ENCODE measurements around a stretch of chr12.

- PRO-cap = unidirectional peak, minus-strand start at chr12:113359641
These were observed 1.1 kb downstream of the PLBD2 start for GRCh38 chr12:113359394-113359975.

GRCh38 chr12:113397530-113397978 is 6.1 kb downstream of the SDS start:
- PRO-cap = no peak

GRCh38 chr12:113413424-113413973 is 8.7 kb upstream of the SDSL start:
- PRO-cap = no peak

- PRO-cap = unidirectional peak, plus-strand start at chr12:113416554
These were observed 5.8 kb upstream of the SDSL start for GRCh38 chr12:113416444-113416618.

DNA sequence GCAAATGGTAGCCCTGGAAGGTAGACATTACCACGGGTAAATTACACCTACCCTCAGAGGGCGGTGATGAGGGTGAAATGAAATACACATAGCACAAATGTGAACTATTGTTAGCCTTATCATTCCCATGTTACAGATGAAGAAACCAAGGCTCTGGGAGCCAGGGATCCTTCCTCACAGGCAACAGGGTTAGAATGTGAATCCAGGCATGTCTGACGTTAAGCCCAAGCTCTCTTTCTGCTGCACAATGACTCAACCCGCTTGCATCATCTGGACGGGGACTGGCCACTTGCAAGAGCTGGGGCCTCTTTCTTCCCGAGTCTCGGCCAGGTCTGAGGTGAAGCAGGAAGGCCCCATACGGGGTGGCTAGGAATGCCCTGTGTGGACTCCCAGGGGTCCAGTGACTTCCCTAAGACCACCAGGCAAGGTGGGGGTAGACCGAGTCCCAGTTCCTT is 105.2 kb downstream of the RBM19 start:
- PRO-cap = no peak

DNA sequence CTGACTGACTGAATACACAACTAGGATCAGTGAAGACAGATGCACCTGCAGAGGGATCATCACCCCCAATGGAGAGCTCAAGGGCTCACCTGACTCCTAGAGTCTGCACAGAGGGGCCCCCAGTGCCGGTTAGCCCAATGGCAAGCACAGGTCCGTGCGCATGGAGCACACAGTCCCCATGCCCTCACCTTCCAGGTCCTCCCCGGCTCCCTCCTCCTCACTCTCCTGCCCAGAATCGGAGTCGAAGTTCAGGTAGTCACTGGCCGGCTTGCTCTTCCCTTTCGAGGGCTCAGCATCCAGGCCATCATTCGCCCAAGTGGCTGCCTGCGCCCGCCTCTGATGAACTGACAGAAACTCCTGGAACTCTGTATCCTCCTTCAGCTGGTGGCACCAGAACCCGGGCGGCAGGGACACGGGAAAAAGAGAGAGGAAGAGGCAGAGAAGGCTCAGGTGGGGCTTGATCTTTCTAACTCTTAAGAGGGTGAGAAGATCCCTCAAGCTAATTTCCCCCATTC is 7.0 kb downstream of the RBM19 start:
- PRO-cap = no peak

DNA sequence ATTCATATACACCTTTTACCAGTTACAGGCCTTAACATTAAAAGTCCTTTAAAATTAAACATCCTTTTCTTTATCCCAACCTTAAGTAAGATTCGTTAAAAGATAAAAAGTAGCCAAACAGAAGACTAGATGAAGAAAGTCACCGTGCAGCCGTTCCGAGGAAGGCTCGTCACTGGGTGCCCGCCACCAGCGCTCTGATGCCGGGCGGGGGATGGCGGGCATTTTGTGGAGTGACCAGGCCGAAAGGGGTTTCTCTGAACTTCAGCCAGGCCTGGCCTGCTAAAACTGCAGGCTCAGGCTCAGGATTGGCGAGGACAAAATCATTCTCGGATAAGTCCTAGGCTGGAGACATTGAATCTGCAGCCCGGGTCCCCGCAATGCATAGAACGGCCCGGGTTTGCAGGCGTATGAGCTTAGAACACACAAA is 1.4 kb downstream of the TBX5 start:
- PRO-cap = no peak

- PRO-cap = bidirectional peak, plus-strand start at chr12:114665209, minus-strand start at chr12:114665136
These were observed 19.1 kb downstream of the TBX3 start for GRCh38 chr12:114664957-114665264.

DNA sequence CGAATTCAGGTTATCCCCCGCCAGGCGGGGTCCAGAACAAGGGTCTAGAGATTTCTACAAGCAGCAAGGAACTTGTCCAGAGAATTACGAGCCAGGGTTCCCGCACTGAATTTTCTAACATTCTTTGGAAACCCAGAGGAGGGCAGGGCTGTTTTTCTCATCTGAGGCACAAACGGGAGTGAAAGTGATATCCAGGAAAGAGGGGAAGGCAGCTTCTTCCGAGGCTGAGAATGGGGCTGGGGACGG is 16.2 kb downstream of the TBX3 start:
- PRO-cap = bidirectional peak, plus-strand start outside the sequence, minus-strand start at position 180 of the sequence

GRCh38 chr12:114668638-114669146 is 15.3 kb downstream of the TBX3 start:
- PRO-cap = bidirectional peak, plus-strand start at chr12:114668803, minus-strand start at chr12:114668730

DNA sequence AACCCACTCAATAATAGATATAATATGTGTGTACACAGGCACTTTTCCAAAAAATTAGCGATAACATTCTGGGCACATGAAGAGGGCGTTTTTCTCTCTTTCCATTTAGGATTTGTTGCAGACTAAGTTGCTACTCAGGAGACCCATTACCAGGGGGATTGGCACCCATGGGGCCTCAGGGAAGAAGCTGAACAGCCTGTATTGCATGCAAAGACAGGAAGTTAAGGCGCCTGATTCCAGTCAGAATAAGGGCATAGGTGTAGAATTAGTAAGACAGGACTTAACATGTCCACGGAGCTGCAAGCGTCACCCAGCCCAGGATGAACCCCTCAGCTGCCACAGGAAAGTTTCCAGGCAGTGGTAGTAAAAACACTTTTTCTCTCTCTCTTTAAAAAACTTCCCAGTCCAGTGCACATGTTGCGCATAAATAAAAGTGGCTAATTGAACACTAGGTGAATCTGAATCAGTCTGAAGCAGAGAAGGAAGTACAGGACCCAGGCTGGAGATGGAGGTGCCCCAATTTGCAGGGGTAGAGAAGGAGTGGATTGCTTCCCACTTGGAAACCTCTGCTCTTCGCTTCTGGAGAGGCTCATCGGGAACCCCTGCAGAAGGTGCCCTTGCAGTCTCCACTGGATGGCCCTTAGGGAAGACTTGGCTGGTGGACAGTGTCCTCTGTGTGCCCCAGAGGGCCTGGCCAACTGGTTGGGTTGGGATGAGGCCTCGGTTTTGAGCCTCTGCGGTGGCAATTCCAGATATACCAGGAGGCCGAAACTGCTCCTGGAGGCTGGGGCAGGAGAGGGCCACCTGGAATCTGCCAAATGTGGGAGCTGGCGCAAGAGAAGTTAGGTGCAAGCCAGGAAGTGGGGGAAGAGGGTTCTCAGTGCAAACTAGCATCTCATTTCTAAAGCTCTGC is 10.6 kb upstream of the TBX3 start:
- PRO-cap = no peak

DNA sequence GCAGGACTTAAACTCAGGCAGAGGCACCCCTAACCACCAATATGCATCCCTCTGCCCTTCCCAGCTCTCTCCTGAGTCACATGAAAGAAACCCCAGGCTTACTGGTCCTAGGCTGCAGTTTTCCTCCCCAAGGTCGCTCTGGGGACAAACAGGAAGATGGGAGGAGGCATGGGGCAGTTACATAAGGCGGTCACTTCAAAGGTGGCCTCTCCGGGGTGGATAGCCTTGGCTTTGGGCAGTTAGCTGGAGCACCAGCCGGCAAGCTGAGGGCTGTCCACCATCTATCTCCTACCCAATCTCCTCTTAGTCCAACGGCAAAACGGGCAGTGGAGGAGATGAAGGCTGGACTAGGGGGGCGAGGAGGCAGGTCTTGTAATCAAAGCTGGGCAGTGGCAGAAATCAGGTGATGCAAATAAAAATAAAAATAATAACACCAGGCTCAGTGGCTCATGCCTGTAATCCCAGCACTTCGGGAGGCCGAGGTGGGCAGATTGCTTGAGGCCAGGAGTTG is 54.9 kb upstream of the TBX3 start:
- PRO-cap = no peak

DNA sequence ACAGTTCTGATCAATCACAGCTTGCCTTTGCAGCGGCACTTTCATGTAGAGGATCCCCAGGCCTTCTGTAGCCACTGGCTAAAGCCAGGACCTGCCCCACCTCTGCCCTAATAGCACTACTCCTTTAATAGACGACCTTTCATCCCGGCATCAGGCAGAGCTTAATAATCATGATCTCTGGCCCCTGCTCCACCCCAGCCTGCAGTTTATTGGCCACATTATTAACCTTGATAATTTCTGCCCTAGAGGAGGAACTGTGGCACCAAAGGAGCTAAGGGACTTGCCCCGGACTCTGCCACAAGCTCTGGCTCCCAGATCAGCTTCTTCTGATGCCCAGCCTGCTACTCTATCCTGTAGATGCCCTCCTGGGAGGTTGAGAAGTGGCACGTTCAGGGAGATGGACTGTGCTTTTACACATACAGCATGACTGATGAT is 142.3 kb upstream of the TBX3 start:
- PRO-cap = no peak

GRCh38 chr12:115078197-115078816 is 394.3 kb upstream of the TBX3 start:
- PRO-cap = no peak

GRCh38 chr12:115093926-115094549 is 410.1 kb upstream of the TBX3 start:
- PRO-cap = no peak

DNA sequence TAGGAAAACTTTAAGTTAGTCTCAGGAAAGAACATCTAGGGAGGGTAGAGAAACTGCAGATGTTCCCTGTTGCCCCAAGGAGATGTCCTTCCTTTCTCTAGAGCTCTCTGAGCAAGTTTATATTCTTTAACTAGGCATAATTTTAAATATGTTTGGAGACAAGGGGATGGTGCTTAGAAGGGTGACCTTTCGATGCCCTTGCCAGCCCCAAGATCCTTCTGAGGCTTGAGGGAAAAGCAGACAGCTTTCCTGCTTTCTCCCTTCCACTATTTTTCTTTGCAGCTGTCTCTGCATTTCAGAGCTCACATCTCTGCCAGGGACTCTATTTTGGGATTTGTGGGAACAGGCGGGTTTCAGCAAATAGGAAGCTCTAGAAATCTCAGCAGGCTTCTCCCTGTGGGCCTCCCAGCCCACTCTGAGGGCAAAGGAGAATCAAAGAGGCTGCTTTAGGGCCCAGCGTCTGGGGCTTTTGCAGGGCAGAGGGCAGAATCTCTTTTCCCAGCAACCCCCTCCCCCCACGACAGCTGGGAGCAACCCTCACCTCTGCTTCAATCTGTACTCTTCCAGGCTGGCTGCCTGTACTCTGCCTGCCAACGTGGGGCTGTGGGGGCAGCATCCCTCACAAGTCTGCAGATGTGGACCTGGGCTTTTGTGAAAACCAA is 529.4 kb upstream of the TBX3 start:
- PRO-cap = no peak

GRCh38 chr12:115353845-115354421 is 670.0 kb upstream of the TBX3 start:
- PRO-cap = bidirectional peak, plus-strand start at chr12:115354276, minus-strand start at chr12:115354096

- PRO-cap = unidirectional peak, minus-strand start at chr12:115570496
These were observed 707.2 kb downstream of the MED13L start for GRCh38 chr12:115570349-115570615.

DNA sequence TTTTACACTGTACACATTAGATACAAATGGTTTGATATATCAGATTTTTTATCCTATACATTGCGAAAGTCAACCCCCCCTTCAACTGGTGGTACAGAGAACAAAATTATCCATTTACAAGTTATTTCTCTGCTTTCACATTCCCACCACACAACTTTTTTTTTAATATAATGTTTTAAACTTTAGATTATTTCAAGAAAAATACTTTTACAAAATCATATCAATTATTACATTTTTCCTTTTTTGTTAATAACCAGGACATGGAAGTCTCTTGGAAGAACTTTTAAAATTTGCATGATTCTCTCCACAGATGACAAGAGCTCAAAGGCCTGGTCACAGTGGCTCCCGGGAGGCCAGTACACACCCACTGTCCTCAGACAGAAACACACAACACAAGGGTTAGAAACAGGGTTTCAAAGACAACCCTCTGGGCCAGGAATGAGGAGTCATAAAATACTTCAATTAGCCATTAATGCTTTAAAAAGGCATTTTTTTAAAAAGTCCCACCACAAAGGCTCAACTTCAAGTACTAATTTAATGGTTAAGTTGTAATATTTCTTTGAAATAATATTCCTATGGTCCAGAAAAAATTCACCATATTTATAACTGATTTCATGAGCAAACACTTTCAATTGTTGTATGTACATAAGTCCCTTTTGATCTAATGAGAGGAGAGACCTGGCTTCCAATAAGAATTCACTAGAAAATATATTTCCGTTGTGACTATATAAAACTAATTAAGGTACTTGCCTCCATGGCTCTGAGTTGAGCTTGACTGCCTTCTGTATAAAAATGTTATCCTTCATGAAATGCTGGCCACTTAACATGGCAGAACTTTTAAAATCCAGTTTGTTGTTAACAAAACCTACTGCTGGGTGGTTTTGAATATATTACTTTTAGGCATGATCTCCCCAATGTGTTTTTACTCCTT is 317.6 kb downstream of the MED13L start:
- PRO-cap = no peak

DNA sequence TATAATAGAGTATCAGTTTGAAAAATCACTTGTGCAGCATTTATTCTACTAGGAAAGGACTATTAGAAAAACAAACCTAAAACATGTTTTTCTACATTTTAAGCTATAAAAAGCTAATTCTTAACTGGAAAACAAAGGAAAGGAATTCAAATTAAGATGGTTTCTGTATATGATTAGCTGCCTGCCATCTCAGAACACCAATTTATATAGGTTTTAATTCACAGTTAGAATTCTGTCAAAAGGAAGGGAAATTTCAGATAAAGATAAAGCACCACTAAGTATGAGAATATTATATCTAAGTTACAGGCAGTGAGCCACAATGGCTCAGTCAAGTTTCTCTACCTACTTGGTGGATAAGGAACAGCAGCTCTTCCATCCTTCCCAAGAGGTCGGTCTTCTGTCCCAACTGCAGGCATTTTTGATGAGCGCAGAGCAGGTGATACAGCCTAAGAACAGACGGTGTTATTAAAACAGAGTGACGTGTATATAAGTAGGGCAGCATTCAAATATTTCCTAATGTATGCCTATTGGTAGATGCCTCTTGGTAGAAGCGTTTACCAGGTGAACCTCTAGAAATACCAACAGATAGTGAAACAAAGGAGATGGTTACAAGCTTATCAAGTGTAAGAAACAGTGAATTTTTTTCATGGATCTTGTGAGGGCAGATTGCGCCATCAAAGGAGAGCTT is 274.7 kb downstream of the MED13L start:
- PRO-cap = no peak

Data from bile duct (tissue), 1 donor.